GM12892 (cell line): ENCODE measurements around a stretch of chr14.

- RRBS: no CpG with 5 or more reads among the region's 2 CpGs
Measured at GRCh38 chr14:50739658-50740062, 71.6 kb upstream of the SAV1 start.

GRCh38 chr14:50754189-50755085 lies 76.5 kb downstream of the NIN start:
- RRBS: no CpG with 5 or more reads among the region's 5 CpGs

- RRBS: no CpG with 5 or more reads among the region's 13 CpGs
Measured at GRCh38 chr14:50757066-50757974, 73.6 kb downstream of the NIN start.

GRCh38 chr14:50757975-50758725 lies 72.8 kb downstream of the NIN start:
- RRBS: no CpG with 5 or more reads among the region's 15 CpGs

DNA sequence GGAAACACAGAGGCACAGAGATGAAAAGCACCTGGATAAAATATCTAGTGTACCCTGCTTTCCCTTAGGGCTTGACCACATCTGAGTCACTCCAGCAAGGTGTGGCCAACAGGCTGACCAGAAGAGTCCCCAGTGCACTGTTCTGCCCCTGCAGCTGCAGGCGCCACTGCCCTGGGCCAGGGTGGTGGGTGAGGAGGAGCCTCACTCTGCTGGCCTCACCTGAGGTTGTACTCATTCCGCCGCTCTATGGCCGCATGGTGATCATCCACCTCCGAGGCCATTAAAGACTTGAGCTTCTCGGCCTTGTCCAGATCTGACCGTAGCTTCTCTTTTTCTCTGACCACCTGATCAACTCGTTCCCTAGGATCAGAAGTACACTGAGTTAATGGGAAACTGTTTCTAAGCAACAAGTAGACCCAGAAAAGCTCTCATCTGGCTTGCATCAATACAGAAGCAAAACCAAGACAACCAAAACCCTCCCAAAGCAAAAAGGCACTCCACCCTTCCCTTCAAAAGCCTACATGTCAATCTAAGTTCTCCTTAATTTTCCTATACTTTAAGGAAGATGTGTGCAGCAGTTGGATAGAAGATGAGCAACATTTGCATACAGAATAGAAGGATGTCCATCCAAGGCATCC lies 60.2 kb downstream of the NIN start:
- RRBS: no CpG with 5 or more reads among the region's 8 CpGs

- RRBS: no CpG with 5 or more reads among the region's 5 CpGs
Measured at GRCh38 chr14:50813320-50813800, 17.6 kb downstream of the NIN start.

DNA sequence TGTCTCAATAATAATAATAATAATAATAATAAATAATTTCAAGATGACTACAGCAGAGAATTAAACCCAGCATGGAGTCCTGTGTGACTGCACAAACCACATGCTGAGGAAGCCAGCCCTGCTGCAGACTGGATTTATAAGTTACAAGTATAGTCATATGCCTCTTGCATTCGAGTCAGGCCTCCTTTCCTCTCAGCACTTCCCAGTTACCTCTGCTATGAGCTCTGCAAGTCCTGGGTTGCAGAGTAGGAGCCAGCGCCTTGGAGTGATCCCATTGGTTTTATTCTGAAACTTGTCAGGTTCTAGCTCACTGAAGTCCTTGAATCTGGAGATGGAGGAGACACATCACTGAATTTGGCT lies 29.8 kb downstream of the PYGL start:
- RRBS: no CpG with 5 or more reads among the region's 2 CpGs

DNA sequence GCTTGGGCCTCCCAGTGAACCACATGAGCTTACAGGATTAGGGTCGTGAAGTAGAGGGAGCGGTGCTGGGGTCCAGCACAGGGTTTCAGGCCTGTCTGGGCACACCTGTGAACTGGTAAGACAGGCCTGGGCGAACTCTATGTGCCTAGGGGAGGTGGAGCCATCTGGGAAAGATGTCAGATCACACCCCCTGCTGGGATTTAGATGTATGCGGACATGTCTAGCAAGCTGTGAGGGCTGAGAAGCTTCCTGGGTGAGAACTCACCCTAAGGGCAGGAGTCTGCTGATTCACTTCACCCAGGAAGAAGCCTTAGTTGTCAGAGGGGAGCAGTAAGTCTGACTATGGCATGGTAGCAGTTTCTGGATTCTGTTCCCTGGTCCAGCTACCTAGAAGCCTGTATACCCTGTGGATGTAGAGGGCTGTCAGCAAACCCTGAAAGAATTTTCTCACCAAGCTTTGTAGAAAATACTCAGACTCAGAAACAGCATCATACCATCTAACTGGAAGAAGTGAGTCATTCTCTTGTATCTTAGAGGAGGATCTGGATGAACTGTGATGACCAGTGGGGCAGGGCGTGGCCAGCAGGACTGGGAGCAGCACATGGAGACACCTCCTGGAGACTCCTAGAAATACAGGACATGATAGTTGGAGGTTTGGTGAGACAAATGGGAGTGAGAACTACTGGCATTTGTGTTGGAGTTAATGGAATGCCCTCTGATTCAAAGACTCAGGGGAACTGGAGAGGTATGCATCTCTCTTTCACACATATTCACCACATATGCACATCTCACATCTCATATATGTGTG lies 11.3 kb upstream of the PYGL start:
- RRBS: no CpG with 5 or more reads among the region's 5 CpGs

GRCh38 chr14:51333420-51333727 lies 93.3 kb downstream of the TMX1 start:
- RRBS: no CpG with 5 or more reads among the region's 3 CpGs

DNA sequence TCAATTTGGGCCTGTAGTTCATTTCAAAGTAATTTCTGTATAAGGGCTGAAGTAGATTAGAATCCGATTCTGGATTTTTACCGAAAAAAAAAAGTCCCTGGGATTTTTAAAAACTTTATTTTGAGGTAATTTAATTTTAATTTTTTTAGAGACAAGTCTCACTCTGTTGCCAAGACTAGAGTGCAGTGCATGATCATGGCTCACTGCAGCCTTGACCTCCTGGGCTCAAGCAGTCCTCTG lies 18.2 kb downstream of the FRMD6 start:
- RRBS: no CpG with 5 or more reads among the region's 2 CpGs

DNA sequence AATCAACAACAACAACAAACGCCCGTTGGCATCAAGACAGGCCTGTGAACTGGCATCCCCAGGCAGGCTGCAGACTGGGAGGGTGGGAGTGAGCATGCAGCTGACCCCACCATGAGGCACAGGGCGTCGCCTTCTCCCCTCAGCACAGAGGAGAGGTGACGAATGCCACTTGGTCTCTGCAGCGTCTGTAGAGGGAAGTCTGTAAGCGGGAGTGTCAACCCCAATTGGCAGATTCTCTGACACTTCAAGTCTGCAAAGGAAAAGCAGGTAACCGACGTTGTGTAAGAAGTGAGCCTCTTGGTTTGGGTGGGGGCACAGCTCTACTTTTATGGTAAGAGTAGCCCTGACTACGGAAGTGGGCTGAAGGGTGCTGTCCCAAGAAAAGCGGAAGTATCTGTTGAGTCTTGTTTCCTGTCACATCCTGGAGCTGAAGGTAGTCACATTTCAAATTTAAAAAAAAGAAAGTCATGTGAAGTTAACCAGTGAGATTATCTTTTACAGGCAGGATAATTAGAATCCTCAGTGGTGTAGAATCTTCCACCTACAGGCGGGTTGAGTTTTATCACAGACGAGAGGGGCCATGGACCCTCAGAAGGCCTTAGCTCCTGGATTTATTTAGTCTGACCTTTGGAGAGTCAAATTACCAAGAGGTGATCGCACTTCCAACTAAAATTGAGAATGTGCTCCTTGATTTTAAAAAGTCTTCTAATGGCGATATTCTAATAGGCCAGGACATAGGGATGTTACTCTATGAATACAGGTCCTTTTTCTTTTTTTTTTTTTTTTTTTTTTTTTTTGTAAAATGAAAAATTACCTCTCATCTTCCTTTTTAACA lies 13.1 kb upstream of the GNG2 start:
- RRBS: no CpG with 5 or more reads among the region's 15 CpGs

- RRBS: no CpG with 5 or more reads among the region's 3 CpGs
Measured at GRCh38 chr14:51863508-51863937, 3.1 kb downstream of the GNG2 start.

DNA sequence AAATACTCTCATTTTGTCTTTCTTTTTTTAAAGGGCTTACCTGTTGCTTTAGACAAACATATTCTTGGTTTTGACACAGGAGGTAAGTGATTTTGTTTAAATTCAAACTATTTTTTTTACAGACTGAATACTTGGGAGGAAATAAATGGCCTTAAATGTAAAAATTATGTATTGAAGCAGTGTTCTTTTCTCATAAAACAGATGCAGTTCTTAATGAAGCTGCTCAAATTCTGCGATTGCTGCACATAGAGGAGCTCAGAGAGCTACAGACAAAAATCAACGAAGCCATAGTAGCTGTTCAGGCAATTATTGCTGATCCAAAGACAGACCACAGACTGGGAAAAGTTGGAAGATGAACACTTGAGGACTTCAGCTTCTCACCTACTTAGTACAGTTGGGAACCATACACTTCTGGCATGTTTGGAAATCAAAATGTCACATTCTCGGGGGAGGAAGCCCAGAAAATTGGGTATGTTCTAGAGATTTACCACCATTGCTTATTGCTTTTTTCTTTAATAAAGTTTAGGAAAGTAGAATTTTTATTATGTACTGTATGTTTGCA lies 14.9 kb downstream of the RTRAF start:
- RRBS: no CpG with 5 or more reads among the region's 3 CpGs

DNA sequence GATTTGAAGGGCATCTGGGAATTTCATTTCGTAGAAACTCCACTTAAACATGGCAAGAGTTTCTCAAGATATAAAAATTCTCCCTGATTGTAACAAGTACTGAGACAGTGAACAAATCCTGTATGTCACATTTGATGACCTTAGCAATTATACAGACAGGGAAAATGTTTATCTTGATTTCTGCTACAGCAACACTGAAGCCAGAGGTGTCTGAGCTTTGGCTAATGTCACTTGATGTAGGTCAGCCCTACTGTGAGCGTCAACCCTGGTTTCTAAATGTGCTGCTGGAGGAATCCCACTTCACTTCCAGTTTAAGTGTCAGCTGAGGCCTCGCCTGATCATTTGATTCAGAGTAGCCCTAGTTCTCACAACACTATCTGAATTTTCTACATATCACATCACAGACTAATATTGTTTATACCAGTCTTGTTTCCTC lies 20.9 kb downstream of the RTRAF start:
- RRBS: no CpG with 5 or more reads among the region's 3 CpGs

GRCh38 chr14:52052478-52052928 lies 16.4 kb downstream of the NID2 start:
- RRBS: no CpG with 5 or more reads among the region's 4 CpGs

DNA sequence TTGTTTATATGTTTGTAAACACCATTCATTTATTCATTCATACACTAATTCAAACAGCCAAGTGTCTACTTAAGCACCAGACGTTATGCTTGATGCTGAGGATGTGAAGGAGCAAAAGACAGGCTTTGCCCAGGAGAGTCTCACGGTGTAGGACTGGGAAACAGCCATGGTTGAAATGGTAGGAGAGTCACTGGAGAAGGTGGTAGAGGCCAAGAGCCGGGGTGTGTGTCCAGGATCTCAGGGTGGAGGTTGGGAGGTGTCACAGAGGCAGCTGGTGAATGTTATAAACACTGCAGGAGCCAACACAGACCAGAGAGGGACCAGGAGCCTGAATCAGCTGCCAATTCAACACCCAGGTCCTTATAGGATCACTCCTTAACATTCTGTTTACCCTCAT lies 7.5 kb downstream of the NID2 start:
- RRBS: no CpG with 5 or more reads among the region's 3 CpGs

GRCh38 chr14:52063025-52063336 lies 5.9 kb downstream of the NID2 start:
- RRBS: no CpG with 5 or more reads among the region's 2 CpGs

DNA sequence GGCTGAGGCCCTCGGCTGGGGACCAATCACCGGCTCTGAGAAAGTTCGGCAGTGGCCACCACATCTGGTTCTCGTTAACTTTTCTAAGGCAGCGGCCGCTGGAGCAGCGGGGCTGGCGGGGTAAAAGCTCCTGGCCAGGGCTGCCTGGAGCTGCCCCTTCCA lies 161 bp upstream of the NID2 start:
- RRBS: no CpG with 5 or more reads among the region's 8 CpGs

- RRBS: 5% methylated on average over 4 of the region's 53 CpGs
Measured at GRCh38 chr14:52069325-52070066, 637 bp upstream of the NID2 start.

DNA sequence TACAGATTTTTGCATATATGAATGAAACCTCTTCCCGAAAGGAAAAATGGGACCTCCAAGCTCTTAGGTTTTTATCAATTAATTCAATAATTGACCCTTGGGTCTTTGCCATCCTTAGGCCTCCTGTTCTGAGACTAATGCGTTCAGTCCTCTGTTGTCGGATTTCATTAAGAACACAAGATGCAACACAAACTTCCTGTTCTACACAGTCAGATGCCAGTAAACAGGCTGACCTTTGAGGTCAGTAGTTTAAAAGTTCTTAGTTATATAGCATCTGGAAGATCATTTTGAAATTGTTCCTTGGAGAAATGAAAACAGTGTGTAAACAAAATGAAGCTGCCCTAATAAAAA lies 13.1 kb downstream of the PTGER2 start:
- RRBS: no CpG with 5 or more reads among the region's 3 CpGs